Pulmonary artery (tissue), 1 donor: Measurements from ENCODE around the genes SNAI3 and ZNF778.

DNA sequence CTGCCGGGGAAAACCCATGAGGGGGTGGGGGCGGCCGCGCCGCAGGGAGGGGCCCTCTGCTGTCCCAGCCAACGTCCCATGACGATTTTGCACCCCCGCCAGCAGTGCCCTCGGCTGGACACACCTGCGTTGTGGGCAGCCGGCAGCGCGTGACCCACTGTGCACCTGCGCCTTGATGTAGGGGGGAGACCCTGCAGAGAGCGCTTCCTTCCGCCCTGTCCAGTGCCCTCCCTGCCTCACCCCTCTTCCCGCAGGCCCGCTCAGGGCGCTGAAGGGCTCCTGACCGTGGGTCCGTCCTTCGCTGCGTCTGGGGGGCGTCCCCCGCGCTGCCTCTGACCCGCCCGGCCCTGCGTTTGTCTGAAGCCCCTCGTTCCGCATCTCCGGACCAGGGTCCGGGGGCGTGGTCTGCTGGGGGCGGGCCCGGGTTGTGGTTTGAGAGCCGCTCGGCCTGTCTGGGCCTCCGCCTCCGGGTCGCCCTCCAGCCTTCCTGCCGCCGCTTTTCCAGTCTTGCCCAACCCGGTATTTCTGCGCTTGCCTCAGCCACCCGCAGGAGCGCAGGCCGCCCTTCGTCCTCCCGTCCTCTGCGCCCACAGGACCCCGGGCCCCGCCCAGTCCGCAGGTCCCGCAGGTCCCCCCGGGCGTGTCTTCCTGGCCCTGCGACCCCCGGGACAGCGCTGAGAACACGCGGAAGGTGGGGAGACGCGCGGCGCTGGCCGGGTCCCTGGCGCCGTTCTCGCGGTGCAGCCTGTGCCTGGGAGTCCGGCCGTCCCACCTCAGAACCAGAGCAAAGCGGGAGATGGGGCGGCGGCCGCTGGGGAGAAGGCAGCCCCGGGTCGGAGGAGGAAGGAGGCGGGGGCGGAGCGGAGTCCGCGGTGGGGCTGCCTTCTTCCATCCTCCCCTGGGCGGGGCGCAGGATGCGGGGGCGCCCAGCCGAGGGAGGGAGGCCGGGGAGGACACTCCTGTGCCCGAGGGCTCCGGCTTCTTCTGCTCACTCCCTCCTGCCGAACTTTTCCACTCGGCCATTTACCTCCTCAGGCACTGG, 4.0 kb upstream of the IL17C start:
- PRO-cap = no peak

GRCh38 chr16:88649774-88649942, 1.2 kb downstream of the CYBA start:
- PRO-cap = no peak

DNA sequence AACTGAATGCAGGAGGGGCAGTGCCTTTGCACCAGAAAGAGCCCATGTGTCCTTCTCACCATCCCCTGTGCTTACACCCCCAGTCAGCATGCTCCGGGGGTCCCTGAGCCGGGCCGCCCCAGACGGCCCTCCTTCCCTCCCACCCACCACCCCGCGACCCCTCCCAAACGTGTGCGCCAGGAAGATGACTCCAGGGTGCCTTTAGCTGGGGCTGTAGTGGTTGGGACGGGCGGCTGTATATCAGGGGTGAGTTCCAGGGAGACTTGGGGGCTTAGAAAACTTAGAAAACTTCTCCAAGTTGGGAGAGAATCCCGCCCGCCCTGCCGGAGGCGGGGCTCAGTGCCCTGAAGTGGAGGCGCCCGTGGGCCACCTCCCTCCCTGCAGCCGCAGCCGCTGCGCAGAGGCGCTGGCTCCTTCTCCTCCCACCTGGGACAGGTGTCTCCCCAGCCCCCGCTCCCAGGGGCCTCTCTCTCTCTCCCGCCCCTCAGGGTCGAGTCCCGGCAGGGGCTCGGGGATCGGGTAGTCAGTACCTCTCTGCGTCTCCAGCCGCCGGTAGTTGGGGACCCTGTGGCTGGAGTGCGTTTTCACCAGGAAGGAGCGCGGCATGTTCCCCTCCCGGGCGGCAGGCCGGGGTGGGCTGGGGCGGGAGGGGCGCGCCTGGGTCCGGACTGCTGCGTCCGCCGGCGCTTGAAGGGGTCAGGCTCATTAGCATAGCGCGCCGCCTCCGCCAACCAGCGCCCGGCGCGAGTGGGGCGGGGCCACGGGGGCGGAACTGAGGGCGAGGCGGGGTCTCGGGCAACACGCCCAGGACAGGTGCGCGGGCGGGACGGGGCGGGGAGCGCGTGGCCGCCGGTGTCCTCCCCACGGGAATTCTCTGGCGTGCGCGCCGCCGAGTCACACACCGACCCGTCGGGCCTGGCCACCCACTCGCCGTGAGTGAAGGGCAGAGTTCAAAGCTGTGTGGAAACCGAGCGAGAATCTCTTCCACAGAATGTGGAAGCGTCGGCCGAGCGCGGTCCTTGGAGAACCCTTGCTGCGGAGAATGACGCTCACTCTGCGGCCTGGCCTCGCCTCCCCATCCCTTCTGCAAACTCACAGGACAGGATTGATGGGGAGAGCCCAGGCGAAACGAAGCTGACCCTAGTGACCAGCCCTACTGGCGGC, at the start of gene SNAI3:
Gene SNAI3, minus strand, starts transcription at position 707 of the 1,164 bp plus-strand sequence.
- PRO-cap = no peak

GRCh38 chr16:88703428-88704497, 2.4 kb downstream of the RNF166 start:
- PRO-cap = no peak

DNA sequence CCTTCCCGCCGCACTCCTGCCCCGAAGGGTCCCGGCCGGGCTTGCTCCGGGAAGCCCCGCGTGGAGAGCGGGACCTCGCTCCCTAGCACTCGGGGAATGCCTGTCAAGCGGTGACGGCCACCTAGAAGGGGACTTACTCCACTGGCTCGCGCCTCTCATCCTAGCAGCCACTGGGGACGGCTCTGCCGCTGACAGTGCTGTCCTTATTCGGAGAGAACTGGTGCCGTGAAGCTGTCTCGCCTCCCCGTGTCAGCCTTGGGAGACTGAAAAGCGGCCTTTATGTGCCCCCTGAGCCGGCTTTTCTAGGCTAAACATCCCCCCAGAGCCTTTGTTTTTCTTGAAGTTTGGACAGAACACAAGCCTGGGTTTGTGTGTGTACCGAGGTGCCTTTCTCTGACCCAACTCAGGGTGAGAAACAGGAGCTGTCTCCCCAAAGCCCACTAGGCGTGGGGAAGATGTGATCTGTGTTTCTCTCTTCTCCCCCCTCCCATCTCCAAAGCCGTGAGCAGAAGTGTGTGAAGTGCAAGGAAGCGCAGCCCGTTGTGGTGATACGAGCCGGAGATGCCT, 417 bp downstream of the CTU2 start:
- PRO-cap = no peak

- PRO-cap = no peak
Observed at GRCh38 chr16:88724745-88725231, 18.5 kb downstream of the CTU2 start.

GRCh38 chr16:88770392-88771476, 14.3 kb downstream of the PIEZO1 start:
- PRO-cap = no peak

DNA sequence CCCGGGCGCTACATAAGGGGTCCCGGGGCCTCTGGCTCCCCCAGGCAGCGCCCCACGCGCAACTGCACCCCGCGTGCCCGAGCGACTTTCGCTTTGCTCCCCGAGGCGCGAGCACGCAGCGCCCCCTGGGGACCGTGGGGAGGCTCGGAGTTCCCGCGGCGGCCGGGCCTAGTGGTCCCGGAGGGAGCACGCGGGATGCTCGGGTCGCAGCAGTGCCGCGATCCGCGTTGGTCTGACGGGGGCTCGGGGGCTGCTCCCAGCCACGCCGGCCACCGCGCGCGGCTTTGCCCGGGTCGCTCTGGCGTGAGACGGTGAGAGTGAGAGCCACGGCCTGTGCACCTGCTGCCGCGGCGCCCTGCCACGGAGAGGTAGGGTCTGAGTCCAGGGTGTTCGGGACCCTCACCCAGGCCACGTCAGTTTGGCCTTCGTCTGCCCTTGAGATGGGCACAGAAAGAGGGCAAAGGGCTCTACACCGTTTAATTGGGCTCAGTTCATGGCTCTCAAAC, 537 bp upstream of the PIEZO1 start:
- PRO-cap = no peak

- PRO-cap = no peak
Observed at GRCh38 chr16:88812886-88813867, 1.4 kb upstream of the APRT start.

GRCh38 chr16:88838781-88839435, 17.8 kb downstream of the GALNS start:
- PRO-cap = no peak

GRCh38 chr16:88869326-88870187, 3.1 kb upstream of the PABPN1L start:
- PRO-cap = no peak

DNA sequence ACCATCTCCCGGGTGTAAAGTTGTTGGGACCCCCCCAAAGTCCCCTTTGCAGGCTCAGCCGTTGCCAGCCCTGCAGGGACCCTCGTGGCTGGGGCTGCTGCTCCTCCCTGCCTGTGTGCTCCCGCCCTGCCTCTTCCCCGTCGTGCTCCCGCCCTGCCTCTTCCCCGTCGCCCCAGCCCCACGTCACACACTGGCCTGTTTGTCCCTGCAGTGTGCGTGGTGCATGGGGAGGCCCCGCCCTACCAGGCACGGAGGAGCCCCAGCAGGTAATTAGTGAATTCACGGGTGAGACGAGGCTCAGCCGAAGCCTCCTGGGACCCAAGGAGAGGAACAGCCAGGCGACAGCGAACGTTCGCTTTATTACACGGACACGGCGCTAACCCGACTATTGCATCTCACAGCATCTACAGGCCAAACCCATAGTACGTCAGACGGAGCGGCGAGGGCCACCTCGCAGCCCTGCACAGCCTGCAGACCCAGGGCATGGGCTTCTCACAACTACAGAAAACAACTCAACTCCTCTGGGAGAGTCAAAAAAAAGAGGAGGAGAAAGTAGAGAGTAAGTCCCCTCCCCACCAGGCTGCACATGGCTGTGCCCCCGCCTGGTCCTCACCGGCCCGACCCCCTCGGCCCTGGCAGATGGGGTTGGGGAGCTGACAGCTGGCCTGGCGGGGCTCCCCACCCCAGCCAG, 4.2 kb upstream of the PABPN1L start:
- PRO-cap = no peak

DNA sequence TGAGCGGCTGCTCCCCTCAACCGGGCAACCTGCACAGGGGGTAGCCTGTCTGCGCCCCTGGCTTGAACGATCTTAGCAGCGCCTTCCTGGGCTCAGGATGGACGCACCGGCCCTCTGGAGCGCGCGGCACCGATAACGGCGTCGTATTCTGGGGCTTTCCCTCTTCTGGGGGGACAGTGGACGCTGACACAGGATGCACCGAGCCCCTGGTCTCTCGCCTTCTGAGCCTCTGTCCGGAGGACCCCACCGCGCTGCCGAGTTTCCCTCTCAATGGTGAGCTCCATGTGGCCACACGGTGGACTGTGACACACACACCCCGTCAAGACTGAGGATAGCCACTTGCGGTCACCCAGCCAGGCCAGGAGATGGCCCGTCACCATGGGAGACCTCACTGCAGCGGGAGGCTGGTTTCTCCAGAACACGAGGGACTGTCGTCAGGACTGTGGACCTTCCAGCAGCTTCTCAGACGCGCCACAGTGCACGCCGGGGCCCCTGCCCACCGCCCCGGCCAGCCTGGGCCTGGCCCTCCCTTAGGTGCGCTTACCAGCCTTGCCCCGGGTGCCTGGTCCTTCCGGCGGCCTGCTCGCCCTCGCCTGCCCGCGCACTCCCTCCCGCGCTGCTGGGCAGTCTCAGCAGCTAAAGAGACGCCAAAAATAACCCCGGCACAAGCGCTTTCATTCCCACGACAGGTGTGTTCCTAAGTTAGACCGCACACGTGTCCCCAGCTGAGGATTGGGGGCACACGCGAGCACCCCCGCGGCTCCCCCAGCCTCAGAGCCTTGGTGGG, 30.0 kb upstream of the PABPN1L start:
- PRO-cap = no peak

- PRO-cap = no peak
Observed at GRCh38 chr16:88900565-88901062, 34.2 kb upstream of the PABPN1L start.

DNA sequence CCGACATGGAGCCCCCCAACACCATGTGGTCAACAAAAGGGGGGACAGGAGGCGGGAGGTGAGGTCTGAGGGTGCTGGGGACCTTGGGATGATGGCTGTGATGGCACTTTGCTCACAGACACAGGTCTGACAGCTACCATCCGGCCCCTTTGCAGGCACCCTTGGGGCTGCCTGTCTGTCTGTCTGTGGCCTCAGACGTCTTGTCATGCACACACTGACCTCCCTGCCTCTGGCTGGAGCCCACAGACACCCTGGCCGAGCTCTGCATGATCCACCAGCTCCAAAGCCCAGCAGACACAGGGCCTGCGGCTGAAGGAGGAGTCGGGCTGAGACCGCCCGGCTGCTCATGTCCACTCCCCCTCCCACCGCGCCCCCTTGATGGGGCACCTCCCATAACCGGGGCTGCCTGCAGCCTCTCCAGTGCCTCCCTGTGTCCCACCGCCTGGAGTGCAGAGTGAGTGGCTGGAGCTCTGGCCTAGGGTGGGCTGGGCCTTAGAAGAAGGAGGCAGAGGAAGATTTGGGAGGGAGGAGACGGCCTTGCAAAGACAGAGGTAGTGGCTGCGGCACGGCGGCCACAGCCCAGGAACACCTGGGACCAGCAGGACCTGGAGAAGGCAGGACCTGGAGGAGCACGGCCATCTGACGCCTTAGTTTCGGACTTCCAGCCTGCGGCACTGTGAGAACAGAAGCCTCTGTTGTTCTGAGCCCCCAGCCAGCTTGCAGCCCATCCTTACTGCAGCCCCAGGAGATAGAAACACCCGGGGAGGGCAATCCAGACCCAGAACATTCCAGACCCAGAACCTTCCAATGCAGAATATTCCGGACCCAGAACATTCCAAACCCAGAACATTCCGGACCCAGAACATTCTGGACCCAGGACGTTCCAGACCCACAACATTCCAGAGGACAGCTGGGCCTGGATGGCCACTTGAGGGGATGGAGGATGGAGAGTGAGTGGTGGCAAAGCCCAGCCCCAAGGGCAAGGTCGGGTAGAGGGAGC, 3.9 kb downstream of the CBFA2T3 start:
- PRO-cap = no peak

- PRO-cap = no peak
Observed at GRCh38 chr16:88976108-88976806, 750 bp downstream of the CBFA2T3 start.

- PRO-cap = no peak
Observed at GRCh38 chr16:89096609-89097092, 3.0 kb downstream of the ACSF3 start.

DNA sequence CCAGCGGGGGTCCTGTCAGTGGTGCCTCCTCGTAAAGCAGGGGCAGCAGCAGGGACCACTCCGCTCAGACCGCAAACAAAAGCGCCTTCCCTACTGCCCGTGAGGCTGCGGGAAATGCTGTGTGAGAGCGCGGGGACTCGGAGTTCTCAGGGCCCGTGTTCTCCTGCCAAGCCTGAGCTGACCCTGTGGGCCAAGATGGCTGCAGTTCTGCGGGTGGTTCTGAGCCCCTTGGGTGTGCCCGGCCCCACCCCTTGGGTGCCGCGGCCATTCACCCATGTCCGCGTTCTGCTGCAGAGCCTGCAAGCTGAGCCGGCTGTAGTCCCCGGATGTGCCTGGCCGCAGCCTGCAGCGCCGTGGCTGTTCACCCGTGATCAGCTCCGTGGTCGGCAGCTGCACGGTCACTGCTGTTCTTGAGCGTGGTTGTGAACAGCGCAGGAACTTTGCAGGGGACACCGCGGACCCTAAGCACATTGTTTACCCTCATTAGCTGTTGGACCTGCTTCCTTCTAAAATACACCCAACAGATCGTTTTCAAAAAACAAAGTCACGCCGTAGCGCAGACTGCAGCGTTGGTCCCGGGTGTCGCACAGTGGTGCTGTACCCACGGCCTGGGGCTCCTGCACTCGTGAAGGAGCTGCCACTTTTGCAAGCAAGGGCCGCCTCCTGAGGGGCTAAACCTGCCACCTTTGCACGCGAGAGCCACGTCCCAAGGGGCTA, 20.1 kb downstream of the ACSF3 start:
- PRO-cap = no peak

- PRO-cap = bidirectional peak, plus-strand start at chr16:89217736, minus-strand start at chr16:89217598
Observed at GRCh38 chr16:89217220-89218213, at the start of gene ZNF778. Gene ZNF778, plus strand, starts transcription at chr16:89217703.

DNA sequence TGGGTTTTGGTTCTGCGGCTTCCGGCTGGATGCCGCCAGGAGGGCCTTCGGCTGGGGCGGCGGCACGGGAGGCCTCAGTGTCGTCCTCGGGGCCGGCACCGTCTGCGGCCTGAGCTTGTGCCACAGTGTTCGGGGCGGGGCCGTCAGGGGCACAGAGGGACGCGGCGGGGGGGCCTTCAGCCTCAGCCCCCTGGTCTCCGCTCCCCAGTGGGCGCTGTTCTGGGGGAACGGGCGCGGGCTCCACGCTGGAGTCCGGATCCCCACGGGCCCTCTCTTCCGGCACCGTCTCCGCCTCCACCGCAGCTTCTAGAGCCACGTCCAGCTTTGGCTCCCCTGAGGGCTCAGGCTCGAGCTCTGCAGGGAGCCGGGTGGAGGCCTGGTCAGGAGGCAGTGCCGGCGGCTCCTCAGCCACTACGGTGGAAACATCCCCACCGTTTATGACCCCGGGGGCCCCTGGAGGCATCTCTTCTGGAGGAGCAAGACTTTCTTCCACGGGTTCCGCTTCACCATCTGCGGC, 62.1 kb downstream of the ZNF778 start:
- PRO-cap = no peak